AG09319 (cell line): ENCODE data around the genes ALDH4A1 and UBR4.

GRCh38 chr1:17520571-17521158, 18.8 kb upstream of the ARHGEF10L start:
- RRBS = no CpG with 5 or more reads among the region's 9 CpGs

- RRBS = no CpG with 5 or more reads among the region's 12 CpGs
These were observed 7.8 kb upstream of the ARHGEF10L start for GRCh38 chr1:17531338-17532544.

GRCh38 chr1:17547253-17547643, 7.8 kb downstream of the ARHGEF10L start:
- RRBS = no CpG with 5 or more reads among the region's 4 CpGs

- RRBS = no CpG with 5 or more reads among the region's 9 CpGs
These were observed 41.9 kb downstream of the ARHGEF10L start for GRCh38 chr1:17581209-17581914.

DNA sequence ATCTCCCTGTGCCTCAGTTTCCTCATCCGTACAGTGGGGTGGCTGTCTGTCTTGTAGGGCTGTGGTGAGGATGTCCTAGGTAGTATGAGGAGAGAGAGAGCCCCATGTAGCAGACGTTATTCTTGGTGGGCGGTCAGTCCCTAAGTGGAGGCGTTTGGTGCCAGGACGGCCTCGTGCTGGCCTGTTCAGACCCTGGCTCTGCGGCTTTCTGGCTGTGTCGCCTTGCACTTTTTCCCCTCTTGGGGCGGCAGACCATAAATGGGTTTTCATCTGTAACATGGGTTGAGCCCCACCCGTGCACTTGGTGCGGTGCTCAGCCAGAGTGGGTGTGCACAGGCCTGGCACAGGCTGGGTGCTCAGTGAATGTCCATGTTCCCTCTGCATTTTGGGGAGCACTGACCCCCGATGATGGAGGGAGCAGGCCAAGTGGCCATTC, 78.2 kb downstream of the ARHGEF10L start:
- RRBS = no CpG with 5 or more reads among the region's 12 CpGs

GRCh38 chr1:17677901-17678555, 77.1 kb upstream of the ACTL8 start:
- RRBS = no CpG with 5 or more reads among the region's 13 CpGs

DNA sequence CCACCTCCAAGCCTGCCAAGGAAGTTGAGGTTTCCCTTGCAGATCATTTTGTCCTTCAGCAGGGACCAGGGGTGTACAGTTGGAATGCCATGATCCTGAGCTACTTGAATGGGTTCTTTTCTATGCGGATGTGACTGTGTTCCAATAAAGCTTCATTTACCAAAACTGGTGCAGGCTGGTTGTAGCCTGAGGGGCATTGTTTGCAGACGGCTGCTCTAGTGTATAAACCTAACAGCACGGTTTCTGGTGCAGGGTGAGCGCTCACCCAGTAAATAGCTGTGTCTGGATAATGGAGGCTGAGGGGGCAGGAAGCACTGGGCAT, 72.8 kb upstream of the ACTL8 start:
- RRBS = no CpG with 5 or more reads among the region's 4 CpGs

DNA sequence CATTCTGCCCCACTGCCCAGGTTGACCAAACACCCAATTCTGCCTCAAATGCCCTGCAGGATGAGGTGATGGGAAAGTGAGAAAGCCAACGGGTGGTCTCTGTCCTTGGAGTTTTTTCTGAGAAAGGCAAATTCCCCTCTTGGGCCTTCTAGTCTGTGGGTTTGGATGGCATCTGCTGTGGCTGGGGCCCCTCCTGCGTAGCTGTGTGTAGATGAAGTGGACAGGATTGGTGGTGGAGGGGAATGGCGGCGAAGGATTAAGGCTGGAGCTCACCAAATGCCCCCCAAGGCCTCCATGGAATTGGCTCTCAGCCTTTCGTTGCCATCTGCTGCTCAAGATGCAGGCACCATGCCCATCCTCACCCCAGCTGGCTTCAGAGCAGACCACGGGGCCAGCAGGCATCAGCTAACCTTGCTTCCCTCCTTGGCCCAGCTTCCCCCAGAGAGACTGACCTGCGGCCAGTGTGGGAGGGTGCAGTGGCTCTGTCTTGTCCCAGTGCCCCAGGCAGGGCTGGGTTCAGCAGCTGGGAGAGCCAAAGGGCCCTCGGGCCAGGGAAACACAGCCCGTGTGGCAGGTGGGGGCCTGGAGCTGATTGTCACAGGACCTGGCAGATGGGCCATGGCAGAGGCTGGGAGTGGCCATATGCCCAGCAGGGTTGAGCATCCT, 66.9 kb upstream of the ACTL8 start:
- RRBS = no CpG with 5 or more reads among the region's 9 CpGs

DNA sequence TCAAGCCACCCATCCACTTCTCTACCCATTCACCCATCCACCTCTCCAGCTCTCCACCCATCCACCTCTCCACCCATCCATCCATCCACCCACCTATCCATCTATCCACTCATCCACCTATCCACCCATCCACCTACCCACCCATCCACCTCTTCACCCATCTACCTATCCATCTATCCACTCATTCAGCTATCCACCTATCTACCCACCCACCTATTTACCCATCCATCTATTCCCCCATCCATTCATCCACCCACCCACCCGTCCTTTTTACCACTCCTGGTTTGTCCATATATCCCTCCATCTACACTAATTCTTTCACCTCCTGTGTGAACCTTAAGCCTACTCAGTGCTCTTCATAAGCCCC, 105.7 kb downstream of the ACTL8 start:
- RRBS = no CpG with 5 or more reads among the region's 1 CpG

- RRBS = no CpG with 5 or more reads among the region's 9 CpGs
These were observed 136.1 kb downstream of the ACTL8 start for GRCh38 chr1:17891104-17891671.

DNA sequence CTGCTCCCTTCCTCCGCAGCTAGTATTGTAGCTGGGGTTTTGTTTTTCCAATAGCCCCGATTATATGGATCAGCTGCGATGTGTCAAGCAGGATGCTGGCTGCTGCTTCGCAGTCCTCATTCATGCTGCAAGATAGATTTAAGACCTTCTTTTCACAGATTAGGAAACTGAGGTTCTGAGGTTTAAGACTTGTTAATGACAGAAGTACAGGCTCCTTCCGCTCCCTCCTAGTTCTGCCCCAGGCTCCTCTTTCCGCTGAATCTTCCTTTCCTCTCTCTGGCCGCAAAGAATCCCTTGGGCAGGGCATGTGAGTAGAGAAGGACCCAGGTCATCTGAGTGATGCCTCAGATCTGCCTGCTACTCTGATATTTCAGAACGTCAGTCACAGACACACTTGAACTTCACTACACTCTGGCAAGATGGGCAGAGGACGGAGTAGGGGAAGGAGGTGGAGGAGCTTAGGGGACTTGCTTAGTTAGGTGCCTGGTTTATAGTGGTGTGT, 4.0 kb downstream of the IGSF21 start:
- RRBS = no CpG with 5 or more reads among the region's 9 CpGs

DNA sequence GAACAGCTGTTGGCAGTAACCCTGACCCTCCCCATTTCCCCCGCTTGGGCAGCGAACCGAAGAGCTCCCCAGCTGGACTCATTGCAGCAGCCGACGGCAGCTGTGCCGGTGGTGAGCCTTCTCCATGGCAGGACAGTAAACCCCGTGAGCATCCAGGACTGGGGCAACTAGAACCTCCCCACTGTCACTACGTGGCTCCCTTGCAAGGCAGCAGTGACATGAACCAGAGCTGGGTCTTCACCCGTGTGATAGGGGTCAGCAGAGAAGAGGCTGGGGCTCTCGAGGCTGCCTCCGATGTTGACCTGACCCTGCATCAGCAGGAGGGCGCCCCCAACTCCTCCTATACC, 661 bp downstream of the KLHDC7A start:
- RRBS = no CpG with 5 or more reads among the region's 12 CpGs

GRCh38 chr1:18902274-18903332, at the start of gene ALDH4A1:
TSS of gene ALDH4A1 (minus strand) at chr1:18902555.
- RRBS = under 1% methylated on average over 40 of the region's 83 CpGs

- RRBS = no CpG with 5 or more reads among the region's 9 CpGs
These were observed 19.5 kb downstream of the IFFO2 start for GRCh38 chr1:18936968-18937356.

DNA sequence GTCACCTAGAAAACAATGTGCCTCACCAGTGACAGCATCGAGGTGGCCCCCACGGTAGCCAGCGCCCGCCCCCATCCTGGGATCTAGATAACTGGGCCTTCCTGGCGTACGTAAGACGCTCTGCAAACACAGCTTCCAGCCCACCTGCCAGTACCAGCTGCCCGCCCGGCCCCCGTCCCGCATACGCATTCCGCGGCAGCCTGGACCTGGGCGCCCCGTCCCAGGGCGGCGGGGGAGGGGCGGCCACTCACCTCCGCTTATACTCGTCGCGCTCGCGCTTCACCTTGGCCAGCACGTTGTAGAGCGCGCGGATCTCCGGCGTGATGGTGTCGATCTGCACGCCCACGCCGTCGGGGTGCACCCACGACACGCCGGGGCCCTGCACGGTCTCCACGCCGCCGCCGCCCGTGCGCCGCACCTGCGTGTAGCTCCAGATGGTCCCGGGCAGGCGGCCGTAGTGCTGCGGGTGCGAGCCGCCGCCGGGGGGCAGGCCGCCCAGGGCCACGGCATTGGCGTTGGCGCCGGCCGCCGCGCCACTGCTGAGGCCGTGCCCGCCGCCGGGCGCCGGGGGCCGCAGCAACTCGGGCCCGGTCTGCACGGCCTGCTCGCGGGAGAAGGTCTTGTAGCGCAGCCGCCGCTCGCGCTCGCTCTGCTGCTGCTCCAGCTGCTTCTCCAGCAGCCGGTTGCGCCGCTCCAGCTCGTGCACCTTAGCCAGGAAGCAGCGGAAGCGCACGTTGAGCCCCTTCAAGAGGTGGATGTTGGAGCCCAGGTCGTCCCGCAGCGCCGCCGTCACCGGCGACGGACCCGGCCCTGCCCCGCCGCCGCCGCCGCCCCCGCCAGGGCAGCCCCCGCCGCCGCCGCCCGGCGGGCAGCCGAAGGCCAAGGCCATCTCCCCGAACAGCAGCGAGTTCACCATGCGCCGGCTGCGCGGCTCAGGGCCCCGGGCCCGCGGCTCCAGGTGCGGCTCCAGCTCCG, 772 bp downstream of the IFFO2 start:
- RRBS = under 1% methylated on average over 62 of the region's 122 CpGs

DNA sequence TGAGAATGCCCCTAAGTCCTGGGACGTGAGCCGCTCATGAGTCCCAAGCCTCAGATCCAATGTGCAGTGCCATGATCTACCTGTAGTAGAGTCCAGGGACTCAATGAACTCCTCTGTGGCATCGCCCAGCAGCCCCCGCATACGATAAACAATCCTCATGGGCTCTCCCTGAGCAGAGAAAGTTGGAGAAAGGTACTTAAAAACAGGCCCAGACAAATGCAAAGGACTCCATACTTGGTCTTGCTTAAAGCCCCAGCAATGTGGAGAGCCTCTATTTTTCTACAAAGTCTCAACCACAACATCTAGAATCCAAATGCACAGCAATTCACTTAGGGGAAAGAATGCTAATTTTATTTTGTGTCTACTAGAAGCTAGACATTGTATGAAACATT, 113.0 kb downstream of the UBR4 start:
- RRBS = no CpG with 5 or more reads among the region's 5 CpGs

GRCh38 chr1:19100239-19100753, 109.8 kb downstream of the UBR4 start:
- RRBS = no CpG with 5 or more reads among the region's 6 CpGs

DNA sequence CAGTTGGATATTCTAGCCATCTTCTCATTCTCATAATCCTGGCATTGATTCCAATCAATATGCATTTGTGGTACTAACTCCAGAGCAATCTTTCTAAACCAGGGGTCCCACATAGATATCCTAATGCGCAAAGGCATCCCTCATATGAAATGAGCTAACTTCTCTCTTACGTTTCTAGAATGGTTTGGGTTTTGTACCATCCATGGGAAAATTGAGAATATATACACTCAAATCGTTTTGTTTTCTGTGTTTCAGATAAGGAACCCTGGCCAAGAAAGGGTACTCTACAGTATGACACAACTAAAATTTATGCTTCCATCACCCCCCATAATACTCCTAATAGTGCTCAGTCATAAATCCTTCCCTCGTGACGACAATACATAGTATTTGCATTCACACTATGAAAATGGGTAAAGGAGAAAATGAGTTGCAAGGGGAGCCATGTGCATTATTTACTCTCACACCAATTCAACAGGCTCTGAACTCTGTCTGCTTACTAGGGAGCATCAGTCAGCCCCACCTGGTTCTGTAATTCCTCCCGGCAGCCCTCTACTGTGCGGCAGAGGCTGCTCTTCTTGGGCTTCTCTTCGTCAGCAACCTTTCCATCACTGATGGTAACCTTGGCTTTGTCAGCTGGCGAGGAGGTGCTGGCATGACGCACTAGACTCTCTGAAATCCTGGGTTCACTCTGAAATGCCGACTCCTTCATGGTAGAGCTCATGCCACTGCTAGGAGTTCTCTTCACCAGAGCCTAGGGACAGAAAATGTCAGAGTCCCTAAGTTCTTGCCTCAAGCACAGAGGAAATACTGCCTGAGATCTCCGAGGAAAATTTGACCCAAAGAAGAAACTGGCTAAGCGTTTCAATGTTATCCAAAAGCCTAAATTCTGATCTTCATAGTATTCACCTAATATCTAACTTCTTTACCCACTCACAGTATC, 49.4 kb downstream of the UBR4 start:
- RRBS = no CpG with 5 or more reads among the region's 13 CpGs

DNA sequence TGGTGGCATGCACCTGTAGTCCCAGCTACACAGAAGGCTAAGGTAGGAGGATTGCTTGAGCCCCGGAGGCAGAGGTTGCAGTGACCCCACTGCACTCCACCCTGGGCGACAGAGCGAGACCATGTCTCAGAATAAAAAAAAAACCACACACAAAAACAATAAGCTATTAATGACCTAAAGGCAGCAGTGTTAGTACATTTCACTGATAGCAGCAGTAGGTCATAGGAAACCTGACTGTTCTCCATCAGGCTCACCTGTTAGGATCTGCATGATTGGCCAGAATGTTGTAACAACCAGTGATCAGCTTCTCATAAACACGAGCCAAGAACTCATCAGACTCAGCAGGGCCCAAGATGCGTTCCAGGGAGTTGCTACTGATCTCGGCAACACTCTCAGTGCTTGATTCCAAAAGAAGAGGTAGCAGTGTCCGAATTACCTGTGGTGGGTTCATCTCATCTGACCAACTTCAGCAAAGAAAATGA, 43.3 kb downstream of the UBR4 start:
- RRBS = no CpG with 5 or more reads among the region's 7 CpGs

DNA sequence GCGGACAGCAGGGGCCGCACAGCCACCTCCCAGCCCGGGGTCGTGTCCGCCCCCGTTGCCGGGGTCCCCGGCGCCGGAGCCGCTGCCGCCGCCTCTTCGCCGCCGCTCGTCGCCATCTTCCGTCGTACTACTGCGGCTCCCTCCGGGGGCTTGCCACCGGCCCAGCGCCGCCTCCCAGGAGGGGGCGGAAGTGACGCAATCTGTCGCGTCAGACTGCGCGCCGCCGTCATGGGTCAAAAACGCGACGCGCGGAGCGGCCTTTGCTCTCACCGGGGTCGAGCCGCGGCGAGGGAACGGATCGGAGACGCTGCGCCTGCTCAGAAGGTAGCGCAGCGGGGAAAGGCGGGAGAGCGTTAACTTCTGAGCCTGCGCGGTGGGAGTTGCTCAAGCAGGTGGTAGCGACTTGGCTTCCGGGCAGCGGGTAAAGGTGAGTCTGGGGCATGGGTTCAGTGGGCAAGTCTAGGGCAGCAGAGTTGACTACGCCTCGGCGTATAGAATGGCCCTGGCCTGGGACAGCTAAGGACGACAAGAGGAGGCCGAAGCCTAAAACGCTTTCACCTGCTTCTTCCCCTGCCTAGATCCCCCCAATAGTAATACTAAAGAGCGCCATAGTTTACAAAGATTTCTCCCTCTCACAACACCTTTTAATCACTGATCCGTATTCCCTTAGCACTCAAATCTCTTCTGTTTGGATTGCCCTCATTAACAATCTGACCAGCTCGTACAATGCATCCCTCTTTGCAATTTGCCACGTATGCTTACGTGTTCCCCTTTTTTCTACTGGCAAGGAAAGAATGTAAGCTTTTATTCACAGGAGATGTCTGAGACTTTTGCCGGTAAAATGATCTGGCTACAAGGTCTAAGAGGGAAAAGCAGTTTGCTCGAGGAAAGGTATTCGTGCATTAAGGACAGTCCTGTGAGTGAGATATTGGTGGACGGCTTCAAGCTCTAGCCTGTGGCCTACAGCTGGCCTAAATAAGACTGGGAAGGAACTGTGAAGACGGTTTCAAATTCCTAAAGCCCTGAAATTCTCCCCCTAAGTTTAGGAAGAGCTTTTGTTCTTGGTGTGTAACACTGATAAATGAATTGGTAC, at the start of gene UBR4:
TSS of gene UBR4 (minus strand) at position 134 of the 1,093 bp plus-strand sequence.
- RRBS = under 1% methylated on average over 13 of the region's 73 CpGs